Cardiac fibroblast (primary cell): ENCODE results near the gene DNAH8.

- RRBS, result no CpG with 5 or more reads among the region's 3 CpGs
Observed at GRCh38 chr6:37442547-37443124, 9.6 kb downstream of the CMTR1 start.

DNA sequence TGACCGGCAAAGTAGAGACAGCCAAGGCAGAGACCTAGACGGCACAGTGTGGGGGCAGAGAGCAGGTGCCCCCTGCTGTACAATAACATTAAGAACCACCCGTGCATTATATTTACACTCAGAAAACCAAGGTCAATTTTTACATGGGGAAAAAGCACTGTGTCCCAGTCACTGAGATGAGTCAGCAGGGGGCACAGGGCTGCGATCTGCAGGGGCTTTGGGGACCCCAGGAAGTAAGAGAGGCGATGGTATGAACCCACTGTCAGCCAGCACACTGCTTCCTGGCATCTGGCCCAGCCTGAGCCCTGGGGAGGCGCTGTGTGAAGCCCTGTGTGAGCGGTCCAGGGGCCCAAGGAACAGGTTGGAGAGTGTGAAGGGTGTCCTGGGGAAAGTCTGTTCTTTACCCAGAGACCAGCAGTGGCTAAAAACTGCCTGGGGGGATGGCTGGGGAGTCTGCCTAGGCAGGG lies 9.8 kb downstream of the CCDC167 start:
- RRBS, result no CpG with 5 or more reads among the region's 7 CpGs

DNA sequence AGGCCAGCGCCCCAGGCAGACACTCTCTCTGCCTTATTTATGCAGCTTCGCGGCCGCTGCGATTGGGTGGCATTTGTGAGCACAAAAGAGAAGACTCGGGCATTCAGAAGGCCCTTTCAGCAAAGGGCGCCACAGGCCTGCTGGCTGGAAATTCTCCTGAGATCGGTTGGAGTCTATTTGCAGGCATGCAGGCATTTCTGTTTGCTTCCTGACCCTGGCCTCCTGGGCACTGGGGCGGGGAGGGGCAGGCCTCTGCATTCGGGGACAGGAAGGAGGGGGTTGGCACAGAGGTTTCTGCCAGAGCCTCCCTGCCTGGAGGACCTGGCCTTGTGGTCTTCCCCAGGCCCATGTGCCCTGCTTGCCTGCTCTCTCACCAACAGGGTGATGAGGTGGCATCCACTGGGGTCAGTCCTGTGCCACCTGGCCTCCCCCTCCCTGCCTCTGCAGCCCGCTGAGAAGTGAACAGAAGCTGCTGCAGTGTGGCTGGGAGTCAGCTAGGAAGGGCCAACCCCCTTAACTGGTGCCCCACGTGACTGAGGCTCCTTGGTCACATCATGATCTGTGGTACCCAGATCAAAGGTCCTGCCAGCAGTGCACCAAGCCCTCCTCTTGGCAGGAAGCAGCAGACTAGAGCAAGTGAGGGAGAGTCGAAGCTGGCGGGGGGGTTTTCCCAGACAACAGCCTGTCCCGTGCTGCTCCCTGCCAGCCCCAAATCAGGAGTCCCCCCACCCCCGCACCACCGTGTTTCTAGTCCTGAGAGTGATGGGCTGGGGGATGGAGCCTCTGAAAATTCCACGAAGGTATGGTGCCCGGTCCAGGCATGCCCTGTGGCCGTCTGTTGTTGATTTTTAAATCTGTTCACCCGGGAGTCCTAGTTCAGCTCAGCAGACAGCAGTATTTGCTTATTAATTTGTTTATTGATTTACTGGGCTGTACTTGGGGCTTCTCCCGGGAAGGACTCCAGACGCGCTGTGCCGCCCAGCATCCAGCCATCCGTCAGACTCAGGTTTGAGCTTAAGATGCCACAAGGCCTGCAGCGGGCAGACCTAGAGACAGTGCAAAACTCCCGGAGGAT lies 16.8 kb upstream of the CCDC167 start:
- RRBS, result 54% methylated on average over 3 of the region's 28 CpGs

DNA sequence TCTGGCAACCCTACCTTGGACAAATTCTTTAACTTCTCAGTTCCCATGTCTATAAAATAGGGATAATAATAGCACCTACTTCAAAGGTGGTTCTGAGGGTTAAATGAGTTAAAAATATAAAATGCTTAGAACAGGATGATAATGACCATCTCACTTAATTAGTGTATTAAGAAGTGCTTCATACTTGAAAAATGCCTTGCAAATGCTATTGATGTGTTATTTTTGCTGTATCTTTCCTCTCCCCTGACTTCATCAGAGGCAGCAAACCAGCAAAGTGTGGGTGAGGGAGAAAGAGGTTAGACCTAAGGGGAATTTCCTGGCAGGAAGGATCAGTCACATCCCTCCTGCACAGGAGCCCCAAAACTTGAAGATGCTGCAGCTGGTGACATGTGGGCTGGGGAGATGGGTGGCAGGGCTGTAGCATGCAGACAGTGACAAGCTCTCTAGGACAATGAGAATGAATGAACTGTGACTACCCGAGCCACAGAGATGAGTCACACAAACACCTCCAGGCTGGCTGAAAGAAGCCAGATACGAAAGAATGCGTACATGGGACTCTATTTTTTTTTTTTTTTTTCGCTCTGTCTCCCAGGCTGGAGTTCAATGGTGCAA lies 53.8 kb upstream of the CCDC167 start:
- RRBS, result no CpG with 5 or more reads among the region's 4 CpGs

- RRBS, result 3% methylated on average over 11 of the region's 27 CpGs
Observed at GRCh38 chr6:37566037-37566729, 66.5 kb upstream of the CCDC167 start.

DNA sequence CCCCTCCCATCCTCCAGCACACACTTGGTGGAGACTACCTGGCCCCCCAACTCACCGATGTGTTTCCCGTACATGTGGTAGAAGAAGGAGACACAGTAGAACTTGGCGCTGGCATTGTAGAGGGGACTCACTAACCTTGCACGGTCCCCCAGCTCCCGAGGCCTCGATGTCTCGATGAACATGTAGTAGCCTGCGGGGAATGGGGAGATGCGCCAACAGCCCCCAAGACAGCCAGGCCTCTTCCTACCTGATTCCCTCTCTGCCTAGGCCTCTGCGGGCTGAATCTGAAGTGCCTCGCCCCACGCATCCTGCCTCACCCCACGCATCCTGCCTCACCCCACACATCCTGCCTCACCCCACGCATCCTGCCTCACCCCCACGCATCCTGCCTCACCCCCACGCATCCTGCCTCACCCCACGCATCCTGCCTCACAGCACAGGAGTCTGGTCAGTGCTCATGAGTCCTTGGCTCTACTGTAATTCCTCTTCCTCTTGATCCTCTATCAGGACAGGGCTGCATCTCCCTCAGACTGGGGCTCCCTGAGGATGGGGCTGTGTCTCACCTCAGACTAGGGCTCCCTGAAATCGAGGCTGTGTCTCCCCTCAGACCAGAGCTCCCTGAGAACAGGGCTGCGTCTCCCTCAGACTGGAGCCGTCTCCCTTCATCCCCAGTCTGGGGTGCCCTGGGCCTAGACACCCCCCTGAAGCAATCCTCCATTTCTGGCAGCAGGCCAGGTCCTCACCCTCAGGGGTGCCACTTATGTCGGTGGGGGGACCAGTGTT lies 53.7 kb downstream of the MDGA1 start:
- RRBS, result no CpG with 5 or more reads among the region's 21 CpGs

GRCh38 chr6:37698677-37698926 lies 919 bp upstream of the MDGA1 start:
- RRBS, result 1% methylated on average over 10 of the region's 22 CpGs

GRCh38 chr6:37818127-37819276 lies 1.0 kb upstream of the ZFAND3 start:
- RRBS, result 2% methylated on average over 9 of the region's 38 CpGs

- RRBS, result no CpG with 5 or more reads among the region's 8 CpGs
Observed at GRCh38 chr6:37821448-37821886, 1.9 kb downstream of the ZFAND3 start.

DNA sequence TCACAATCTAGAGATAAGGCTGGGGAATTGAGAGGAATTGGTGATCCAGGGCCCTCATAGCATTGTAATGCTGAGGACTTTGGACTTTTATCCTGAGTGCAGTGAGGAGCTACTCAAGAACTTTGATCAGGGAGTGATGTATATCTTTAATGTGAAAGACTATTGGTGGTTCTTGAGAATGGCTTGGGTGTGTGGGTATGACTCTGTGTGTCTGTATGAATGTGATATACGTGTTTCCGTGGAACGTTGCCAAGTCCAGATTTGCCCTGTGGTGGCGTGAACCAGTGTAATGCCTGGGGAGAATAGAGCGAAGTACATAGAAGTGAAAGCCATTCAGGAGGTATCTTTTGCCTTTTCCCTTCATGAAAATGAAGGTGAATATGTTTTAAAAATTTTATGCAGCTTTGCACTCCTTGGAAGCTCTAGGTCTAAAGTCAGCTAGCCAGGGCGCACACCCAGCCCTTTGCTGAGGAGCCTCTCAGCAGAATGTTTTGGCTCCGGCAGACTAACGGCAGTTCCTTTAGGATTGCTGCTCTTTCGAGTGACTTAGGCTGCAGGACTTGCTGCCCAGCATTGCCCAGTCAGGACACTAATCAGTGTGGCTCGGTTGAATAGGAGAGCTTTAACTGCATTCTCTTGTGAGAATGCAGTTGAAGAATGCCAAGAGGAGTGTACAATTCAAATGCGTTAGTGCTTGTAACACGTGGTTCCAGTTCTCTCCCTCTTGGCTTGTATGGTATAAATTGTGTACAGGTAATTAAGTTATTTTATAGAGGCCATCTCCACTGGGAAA lies 3.6 kb downstream of the ZFAND3 start:
- RRBS, result no CpG with 5 or more reads among the region's 12 CpGs

DNA sequence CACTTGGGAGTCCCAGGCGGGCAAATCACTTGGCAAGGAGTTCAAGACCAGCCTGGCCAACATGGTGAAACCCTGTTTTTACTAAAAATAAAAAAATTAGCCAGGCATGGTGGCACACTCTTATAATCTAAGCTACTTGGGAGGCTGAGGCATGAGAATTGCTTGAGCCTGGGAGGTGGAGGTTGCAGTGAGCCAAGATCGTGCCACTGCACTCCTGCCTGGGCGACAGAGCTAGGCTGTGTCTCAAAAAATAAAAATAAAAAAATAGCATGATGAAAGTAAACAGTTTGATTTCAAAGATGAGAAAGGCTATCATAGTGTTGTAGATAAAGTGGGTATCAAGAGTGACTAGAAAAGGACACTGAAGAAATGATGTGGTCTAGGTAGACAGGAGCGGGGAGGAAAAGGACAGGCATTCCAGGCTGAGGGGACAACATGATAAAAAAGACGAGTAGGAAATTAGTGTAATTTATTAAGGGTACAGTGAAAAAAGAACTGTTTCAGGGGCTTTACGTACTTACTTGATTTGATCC lies 41.6 kb downstream of the ZFAND3 start:
- RRBS, result no CpG with 5 or more reads among the region's 6 CpGs

DNA sequence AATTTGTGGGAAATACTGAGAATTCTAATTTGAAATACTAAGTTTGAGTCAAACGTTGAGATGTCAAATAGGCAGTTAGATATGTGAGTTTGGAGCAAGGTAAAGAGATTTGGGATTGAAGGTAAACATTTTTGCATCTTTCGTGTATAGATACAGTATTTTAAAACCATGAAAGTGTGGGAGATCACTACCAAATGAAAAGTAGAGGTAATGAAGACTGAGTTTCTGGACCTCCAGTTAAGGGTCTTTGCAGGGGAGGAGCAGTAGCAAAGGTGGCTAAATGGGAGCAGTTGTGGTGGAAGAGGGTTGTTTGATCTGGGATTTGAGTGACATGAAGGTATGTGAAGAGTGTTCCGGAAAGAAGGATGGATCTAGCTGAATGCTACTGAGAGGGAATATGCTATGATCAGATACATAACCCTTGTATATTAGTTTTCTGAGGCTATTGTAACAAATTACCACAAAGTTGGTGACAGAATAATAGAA lies 106.3 kb downstream of the ZFAND3 start:
- RRBS, result no CpG with 5 or more reads among the region's 3 CpGs

DNA sequence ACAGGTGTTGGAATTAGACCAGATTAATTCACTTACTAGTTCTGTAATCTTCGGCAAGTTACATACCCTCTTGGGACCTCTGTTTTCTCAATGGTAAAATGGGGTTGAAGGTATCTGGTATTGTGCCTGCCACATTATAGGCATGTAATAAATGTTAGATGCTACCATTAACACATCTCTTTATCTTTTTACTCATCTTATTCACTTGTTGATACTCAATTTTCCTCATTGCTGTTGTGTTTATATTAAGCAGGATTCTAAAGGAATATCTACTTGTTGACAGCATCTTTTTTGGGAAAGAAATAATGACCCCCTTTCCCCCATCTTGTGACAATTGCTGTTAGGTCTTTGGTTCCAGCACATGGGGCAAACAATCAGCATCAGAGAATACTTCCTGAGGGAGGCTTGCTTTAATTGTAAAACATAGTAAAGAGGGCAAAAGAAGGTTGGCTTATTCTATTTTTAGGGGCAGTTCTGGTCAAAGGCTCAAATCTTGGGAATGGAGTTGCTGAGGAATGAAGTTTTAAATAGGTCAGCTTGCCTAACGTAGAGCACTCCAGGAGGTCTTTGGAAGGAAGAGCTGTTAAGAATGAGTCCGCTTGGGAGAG lies 108.4 kb downstream of the ZFAND3 start:
- RRBS, result no CpG with 5 or more reads among the region's 3 CpGs

GRCh38 chr6:38063185-38063970 lies 243.9 kb downstream of the ZFAND3 start:
- RRBS, result no CpG with 5 or more reads among the region's 3 CpGs

DNA sequence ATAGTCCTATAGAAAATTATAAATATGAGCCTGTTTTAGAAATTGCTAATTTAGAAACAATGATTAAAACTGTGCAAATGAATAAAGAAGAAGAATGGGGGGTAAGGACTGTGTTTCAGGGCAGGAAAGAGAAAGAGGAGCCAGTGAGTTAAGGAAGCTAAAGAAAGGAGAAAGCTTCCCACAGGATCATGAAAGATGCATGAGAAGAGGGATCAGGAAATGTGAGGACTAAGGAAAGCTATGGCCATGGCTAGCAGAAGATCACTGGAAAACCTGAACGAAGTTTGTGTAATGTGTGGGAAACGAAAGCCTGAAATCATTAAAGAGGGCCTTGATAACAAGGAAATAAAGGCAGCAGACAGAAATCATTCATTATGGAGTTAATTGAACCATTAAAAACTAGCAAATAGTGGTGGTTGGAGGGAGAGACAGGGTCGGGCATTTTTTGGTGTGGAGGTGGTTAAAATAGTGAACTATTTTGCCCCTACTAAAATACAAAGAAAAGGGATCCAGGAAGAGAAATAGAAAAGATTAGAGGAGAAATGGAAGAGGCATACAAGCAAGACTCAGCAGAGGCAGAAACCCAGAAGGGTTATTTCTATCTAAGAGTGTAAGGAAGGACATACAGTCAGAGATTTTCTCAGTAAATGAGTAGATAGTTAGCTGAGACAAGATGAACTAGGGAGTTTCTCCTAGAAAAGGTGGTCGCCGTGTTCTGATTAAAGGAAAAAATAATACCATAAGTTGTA lies 274.1 kb downstream of the ZFAND3 start:
- RRBS, result no CpG with 5 or more reads among the region's 5 CpGs

- RRBS, result no CpG with 5 or more reads among the region's 6 CpGs
Observed at GRCh38 chr6:38111915-38112341, 292.4 kb downstream of the ZFAND3 start.

DNA sequence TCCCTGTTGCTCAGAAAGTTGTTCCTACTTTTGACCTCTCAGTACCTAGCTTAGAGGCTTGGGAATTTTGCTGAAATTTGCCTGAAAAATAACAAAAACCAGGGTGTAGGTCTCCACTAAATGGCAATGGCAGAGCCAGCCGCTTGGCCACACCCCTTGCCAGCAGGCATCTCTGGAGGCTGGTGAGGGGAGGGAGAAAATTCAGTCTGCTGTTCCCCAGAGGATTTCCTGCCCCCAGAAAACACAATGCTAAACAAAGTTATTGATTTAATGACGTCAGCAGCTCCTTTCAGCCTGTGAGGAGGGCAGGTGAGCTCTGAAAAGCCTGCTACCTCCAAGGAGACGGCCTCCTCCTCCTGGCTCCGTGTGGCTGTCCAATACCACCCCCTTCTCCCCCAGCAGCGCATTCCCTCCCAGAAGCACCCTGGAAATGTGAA lies 393.0 kb downstream of the ZFAND3 start:
- RRBS, result no CpG with 5 or more reads among the region's 5 CpGs

GRCh38 chr6:38547554-38548025 lies 92.1 kb downstream of the BTBD9 start:
- RRBS, result no CpG with 5 or more reads among the region's 2 CpGs

DNA sequence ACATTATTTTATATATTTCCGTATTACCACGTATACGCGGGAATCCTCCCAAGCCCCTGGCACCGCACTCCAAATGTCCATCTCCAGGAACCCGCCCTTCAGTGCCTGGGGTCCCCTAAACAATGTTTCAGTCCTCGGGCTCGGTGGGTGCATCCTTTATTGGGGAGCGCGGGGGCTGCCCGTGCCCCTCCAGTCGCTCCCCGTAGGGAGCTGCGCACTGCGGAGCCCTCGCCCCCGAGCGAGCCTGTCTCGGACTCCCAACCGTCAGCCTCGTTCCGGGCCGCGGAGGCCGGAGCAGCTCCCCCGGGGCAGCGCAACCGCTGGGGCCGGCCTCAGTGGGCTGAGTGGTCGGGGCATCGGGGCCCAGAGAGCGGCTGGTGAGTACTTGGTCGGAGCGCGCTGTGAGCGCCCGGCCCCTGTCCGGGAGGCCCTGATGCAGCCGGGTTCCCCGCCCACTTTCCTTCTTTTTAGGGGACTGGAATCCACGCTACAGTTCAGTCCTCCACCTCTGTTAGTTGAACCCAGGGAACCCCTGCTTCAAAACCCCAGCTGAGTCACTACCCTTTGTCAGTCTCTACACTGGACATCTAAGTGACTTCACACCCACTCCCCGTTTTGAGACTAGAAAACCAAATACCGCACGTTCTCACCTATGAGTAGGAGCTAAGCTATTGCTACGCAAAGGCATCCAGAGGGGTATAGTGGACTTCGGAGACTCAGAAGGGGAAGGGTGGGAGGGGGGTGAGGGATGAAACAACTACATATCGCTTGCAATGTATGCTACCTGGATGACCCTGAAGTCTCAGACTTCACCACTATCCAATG lies at the start of gene DNAH8:
TSS of gene DNAH8 (plus strand) at position 273 of the 825 bp plus-strand sequence.
- RRBS, result 3% methylated on average over 8 of the region's 47 CpGs

GRCh38 chr6:38791717-38792133 lies 76.6 kb downstream of the DNAH8 start:
- RRBS, result no CpG with 5 or more reads among the region's 1 CpG